Measurements from ENCODE around the genes PRDM12, EXOSC2 and LAMC3.

GRCh38 chr9:130212436-130212917 is 40.3 kb downstream of the NCS1 start:
- RRBS: no CpG with 5 or more reads among the region's 15 CpGs

GRCh38 chr9:130438618-130439163 is 6.1 kb upstream of the ASS1 start:
- RRBS: no CpG with 5 or more reads among the region's 6 CpGs

DNA sequence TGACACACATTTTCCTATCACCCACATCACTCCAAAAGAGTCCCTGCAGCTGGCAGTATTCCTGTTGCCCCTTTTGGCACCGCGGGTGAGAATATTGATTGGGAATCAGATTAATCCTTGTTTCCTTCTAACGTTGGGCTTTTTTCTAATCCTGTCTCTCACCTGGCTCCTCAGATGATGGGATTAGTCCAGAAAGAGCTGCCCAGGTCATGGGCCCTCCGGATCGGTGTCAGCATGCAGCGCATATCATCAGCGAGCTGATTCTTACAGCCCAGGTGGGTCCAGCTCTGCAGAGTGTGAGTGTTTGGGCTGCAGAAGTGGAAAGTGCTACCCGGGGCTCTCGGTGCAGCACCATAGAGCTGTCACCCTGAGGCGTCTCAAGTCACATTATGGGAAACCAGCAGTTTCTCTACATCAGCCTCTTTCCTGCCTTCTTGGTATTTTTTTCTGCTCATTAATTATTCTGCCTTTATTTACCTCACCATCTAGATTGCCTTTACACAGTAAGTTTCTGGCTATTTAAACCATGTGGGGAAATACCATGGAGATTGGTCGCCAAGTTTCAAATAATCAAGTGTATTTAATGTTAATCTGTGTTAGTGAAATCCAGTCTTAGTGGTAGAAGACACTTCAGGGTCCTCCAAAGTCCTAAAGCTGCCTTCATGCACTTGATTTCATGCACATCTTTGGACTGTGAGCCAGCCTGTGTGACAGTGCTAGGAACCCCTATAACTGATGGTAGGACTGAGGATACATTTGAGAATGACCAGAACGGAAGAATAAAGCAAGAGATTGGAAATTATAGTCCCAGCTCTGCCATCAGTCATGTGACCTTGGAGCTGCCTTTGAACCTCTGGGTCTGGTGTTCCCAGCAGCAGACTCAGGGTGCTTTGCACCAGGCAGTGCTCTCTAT is 40.7 kb upstream of the PRDM12 start:
- RRBS: 93% methylated on average over 5 of the region's 12 CpGs

- RRBS: no CpG with 5 or more reads among the region's 30 CpGs
These were observed at the start of gene PRDM12 for GRCh38 chr9:130664341-130664670. PRDM12 (plus strand) TSS chr9:130664594.

DNA sequence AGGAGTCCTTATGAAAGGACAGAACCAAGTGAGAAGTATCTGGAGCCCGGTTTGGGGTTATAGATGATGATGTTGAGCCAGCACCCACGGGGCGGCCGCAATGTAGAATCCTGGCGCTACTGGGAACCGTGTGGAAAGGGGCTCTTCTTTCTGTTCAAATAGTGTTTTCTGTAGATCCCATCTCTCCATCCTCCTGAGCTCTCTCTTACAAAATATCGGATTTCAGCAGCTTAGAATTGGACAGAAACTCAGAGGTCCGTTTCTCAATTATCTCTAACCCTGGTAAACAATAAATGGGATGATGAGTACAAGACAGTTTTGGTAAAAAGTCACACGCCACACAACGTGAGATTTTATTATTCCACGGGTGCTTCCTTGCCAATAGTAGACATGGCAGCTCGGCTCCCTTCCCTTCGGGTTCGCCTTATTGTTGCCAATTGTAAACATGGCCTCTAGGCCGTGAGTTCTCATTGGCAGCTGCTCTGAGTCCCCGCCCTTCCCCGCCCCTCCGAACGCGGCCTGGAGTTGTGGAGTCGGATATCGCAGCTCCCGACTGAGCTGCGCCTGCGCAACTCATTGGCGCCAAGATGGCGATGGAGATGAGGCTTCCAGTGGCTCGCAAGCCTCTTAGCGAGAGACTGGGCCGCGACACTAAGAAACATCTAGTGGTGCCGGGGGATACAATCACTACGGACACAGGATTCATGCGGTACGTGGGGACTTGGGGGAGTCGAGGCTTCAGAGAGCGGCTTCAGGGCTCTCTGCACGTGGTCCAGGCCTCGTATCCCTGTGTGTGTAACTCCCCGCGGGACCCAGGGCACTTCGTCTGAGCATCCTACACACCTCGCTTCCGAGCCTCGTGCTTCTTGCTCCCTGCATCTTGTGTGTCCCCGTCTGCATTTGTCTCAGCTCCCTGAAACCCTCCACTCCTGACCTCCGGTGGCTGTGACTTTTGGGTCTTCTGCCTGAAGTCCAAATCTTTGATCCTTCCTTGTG is at the start of gene EXOSC2:
TSS of gene EXOSC2 (plus strand) at position 576 of the 996 bp plus-strand sequence.
- RRBS: no CpG with 5 or more reads among the region's 47 CpGs

DNA sequence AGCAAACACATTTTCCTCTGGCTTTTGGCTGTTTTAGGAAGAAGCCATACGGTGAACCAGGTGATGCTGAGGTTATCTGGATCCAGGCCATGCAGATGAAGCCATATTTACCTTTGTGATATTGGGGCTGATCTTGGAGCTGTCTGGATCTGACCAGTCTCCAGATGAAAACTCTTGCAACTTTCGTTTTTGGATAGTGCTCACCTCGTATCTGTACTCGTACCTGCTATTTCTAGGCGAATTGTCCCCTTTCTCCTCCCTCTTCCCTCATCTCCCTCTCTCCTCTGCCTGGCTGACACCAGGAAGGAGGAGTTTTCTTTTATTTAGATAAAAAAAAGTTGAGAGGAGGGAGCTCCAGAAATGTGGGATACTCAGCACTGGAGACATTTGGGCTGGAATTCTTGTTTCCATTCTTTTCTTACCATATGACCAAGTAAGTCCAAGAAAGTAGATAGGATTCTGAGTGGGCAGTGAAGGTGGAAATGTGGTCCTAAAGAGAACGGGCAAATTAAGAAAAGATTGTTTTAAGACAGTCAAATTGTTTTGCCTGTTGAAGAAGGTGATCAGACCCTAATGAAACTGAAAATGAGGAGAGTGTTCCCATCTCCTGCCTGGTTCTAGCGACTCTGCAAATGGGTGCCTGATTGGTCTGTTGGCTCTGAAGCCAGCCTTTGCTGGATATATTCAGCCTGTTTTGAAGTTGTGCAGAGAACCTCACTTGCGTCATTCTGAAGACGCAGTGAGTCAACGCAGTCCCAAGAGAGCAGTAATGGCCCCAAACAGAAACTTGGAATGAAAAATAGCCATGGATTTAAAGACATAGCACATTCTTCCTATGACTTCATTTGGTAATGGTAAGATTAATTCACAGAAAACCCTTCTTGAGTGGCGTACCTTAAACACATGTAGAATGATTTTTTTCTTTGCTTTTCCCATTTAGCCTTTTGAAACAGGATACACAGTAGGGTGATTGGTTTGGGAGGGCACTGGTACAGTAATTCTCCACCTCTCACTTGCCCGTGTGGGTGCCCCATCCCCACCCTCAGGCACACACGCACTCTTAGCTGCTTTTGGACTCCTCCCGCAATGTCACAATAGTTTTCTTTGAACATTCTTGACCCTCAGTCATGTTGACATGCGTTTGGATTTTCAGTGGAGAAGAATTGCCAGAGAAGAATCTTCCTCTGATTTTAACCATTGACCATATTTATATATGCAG is 54.3 kb upstream of the ABL1 start:
- RRBS: no CpG with 5 or more reads among the region's 15 CpGs

DNA sequence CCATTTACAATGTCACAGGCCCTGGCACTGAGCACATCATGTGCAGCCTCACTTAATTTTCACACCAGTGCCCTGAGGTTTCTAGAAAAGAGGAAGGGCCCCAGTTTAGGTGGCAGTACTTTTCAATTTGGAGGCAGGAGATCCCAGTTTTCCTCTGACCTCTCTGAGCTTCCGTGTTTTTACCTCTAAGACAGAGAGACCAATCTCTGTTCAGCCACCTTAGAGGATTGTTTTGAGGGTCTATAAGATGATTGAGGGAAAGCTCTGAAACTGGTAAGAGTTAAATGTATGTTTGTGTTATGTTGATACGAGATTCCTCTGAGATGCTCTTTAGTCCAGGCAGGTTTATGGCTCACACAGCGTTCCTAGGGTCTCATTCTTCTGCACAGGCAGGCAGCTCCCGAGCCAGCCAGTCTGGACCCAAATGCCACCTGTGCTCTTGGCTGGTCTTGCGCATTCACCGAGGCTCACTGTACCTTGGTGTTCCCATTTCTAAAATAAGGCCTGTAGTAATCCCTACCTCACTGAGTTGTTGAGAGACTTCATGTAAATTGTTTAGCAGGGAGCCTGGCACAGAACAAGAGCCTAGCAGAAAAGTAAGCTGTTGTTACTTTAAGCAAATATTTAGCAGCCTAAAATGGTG is 4.6 kb downstream of the ABL1 start:
- RRBS: no CpG with 5 or more reads among the region's 6 CpGs

GRCh38 chr9:130893199-130894309 is 3.1 kb downstream of the QRFP start:
- RRBS: 5% methylated on average over 9 of the region's 44 CpGs

- RRBS: no CpG with 5 or more reads among the region's 9 CpGs
These were observed 198 bp downstream of the QRFP start for GRCh38 chr9:130896491-130896737.

GRCh38 chr9:131009034-131009757 is at the start of gene LAMC3:
LAMC3 (plus strand) TSS chr9:131009174.
- RRBS: 1% methylated on average over 21 of the region's 82 CpGs

GRCh38 chr9:131011320-131011872 is 2.4 kb downstream of the LAMC3 start:
- RRBS: no CpG with 5 or more reads among the region's 7 CpGs

- RRBS: no CpG with 5 or more reads among the region's 7 CpGs
These were observed 12.0 kb downstream of the LAMC3 start for GRCh38 chr9:131020915-131021515.

GRCh38 chr9:131143390-131144005 is 18.1 kb downstream of the NUP214 start:
- RRBS: no CpG with 5 or more reads among the region's 1 CpG

GRCh38 chr9:131204201-131204652 is 72.1 kb downstream of the FAM78A start:
- RRBS: no CpG with 5 or more reads among the region's 7 CpGs

GRCh38 chr9:131214631-131215525 is 61.4 kb downstream of the FAM78A start:
- RRBS: no CpG with 5 or more reads among the region's 8 CpGs

GRCh38 chr9:131218913-131220123 is 57.0 kb downstream of the FAM78A start:
- RRBS: no CpG with 5 or more reads among the region's 13 CpGs

DNA sequence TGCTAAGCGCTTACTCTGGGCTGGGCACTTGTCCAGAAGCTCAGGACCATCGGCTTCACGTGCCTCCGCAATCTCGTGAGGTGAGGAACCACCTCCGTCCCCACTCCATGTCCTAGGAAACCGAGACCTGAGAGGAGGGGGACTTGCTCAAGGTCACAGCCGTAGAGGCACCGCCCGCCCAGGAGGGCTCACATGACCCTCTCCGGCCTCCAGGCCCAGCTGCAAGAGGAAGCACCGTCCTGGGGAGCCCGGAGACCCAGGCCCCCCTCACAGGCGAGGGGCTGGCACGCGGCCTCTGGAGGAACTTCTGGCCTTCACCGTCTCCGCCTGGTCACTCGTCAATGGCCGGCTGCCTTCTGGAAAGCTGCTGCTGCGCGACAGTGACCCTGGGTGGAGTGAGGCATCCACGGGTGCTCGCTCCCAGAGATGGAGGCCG is 24.2 kb downstream of the FAM78A start:
- RRBS: 89% methylated on average over 3 of the region's 25 CpGs

GRCh38 chr9:131382812-131383843 is 10.8 kb upstream of the PRRC2B start:
- RRBS: no CpG with 5 or more reads among the region's 20 CpGs

DNA sequence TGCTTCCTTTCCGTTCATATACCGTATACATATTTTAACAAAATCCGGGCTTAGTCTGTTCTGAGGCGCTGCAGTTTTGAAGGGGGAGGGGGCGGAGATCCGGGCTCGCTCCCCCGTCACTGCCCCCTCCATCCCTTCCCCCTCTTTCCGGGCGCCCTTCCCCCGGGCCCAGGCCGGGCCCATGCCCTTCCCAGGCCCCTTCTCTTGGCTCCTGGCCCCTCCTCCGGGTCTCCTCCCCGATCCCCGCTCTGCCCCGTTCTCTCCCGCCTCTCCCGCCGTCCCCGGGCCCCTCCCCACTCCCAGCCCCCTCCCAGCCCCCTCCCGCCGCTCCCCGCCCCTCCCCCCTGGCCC is 344 bp upstream of the PRRC2B start:
- RRBS: 3% methylated on average over 16 of the region's 23 CpGs

DNA sequence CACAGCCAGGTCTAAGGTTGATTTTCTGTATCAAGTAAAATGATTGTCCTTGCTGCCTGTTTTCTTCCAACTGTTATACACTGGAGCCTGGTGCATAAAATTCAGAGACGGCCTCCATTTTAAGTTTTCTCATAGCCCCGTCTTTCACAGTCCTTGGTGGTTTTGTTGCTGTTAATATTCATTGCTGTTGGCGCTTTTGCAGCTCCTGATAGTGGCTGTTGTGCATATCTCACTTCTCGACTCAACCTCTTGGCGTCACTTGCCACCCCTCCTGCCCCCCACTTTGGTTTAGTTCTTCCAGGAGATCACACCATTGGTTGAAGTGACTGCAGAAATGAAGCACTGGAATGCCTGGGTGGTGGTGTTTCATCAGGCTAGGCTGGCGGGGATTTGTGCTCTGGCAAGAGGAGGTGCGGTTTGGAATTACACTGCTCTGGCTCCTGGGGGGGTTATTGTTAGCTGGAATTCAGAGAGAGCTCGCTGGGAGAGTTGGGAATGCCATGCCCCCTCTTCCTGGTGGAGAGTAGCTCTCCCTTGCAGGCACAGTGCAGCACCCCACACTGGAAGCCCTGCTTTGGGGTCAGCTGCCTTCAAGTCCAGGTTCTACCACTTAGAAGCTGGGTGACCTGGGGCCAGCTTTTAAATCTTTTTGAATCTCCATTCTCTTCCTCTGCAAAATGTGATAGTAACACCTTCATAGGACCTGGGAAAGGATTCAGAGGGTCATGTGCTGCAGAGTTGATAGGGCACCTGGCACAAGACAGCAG is 11.6 kb downstream of the PRRC2B start:
- RRBS: no CpG with 5 or more reads among the region's 8 CpGs

Data from epithelial cell of prostate (primary cell).